B cell (primary cell): Measurements from ENCODE around the genes MAT2A, GGCX and VAMP8.

DNA sequence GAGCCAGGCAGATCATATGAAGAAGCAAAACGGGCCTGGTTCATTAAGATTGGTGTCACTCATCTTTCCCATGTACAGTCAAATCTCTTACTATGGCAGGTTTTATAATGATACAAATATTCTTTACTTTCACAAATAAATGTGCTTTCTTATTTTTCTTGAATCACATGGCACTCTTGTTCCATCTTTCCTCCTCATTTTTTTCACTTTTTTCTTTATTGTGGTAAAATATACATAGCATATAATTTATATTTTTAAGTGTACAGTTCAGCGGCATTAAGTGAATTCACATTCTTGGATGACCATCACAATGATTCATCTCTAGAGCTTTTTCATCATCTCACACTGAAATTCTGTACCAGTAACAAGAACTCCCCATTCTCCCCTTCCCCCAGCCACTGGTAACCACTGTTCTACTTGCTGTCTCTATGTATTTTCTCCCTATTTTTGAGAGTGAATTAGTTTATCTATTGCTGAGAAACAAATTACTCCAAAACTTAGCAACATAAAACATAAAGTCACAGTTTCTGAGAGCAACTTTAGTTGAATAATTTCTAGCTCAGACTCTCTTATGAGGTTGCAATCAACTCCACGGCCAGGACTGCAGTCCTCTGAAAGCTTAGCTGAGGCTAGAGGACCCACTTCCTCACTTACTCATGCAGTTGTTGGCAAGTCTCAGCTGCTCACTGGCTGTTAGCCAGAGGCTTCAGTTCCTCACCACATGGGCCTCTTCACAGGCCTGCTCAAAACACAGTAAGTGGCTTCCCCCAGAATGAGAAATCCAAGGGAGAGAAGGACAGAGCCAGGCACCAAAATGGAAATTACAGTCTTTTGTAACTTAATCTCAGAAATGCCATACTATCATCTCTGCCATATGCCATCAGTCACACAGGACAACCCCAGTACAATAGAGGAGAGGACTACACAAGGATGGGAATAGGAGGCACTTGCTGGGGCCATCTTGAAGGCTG, 7.2 kb upstream of the TMSB10 start:
- PRO-cap, result unidirectional peak, minus-strand start at position 603 of the sequence
- CAGE, long polyA plus RNA, result no peak

DNA sequence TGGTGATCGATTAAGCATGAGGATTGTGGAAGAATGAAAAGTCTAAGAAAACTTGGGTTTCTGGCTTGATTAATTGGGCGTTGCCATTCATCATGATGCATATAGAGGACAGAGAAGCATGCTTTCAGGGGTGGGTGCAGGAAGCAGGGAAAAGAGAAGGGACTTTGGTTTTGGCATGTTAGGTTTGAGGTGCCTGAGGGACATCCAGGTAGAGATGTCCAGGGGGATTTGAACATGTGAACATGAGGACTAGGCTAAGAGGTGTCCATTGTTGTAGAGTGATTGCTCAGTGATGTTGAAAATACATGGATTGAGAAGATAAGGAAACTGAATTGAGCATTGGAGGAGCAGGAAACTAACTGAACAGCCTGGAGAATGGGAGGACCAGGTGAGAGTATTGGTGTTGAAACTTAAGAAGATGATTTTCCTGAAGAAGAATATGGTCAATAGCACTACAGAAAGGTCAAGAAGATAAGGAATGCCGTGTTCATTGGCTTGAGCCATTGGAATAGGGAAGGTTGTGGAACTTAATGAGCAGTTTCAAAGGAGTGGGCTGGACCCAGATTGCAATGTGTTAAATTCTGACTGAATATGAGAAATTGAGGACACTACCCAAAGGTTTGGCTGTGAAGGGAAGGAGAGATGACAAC, 18.8 kb downstream of the KCMF1 start:
- PRO-cap, result no peak
- CAGE, long polyA plus RNA, result no peak

GRCh38 chr2:85034869-85035646, 64.1 kb downstream of the KCMF1 start:
- PRO-cap, result no peak
- CAGE, long polyA plus RNA, result no peak

DNA sequence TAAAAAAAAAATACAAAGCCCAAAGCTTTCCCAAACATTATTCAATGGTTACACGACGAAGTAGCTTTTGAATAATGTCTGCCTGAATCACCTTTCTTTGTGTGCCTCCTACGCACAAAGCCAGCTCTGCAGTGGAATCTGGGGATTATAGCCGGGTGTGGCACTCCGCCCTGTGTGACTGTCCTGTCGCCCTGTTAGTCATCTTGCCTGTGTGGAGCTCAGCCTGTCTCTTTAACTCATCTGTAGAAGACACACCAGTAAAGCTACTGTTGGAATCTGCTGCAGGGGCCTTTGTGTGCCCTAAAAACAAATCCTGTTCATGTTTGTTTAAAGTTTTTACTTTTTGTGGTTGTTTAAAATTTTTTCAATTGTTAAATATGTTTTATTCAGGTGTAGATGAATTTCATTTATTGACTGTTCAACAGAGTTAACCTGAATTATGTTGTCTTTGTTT, 79.3 kb upstream of the TCF7L1 start:
- PRO-cap, result no peak
- CAGE, long polyA plus RNA, result no peak

- PRO-cap, result no peak
- CAGE, long polyA plus RNA, result no peak
Measured at GRCh38 chr2:85139295-85140351, 6.4 kb downstream of the TCF7L1 start.

- PRO-cap, result no peak
- CAGE, long polyA plus RNA, result no peak
Measured at GRCh38 chr2:85140352-85140982, 7.3 kb downstream of the TCF7L1 start.

DNA sequence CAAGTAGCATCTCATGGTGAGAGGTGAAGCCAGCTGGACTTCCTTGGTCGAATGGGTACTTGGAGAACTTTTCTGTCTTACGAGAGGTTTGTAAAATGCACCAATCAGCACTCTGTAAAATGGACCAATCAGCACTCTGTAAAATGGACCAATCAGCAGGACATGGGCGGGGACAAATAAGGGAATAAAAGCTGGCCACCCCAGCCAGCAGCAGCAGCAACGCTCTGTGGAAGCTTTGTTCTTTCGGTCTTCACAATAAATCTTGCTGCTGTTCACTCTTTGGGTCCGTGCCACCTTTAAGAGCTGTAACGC, 21.9 kb downstream of the TCF7L1 start:
- PRO-cap, result no peak
- CAGE, long polyA plus RNA, result no peak

GRCh38 chr2:85255839-85256745, 71.7 kb downstream of the TGOLN2 start:
- PRO-cap, result no peak
- CAGE, long polyA plus RNA, result no peak

- PRO-cap, result no peak
- CAGE, long polyA plus RNA, result no peak
Measured at GRCh38 chr2:85320221-85320869, 7.4 kb downstream of the TGOLN2 start.

DNA sequence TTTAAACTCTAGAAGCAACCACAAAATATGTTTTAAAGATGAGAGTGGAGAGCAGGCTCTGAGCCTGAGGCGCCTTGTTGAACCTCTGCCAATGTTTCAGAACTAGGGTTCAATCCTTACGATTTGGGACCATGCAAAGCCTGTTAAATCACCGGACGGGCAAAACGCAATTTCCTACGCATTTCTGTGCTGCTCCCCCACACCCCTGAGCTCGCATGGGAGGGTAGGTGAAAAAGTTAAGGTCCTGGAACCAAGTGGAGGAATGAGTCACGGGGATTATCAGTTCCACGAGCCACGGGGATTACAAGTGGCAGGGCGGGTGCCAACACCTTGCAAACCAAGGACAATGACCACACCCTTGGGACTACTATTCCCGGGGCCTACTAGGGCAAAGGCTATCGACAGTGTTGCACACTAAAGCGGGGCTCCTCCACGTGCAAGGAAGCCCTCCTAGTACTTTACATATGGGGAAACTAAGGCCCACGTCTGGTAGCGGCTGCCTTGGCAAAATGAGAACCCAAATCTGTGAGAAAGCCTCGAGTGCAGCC, 492 bp downstream of the RETSAT start:
- PRO-cap, result no peak
- CAGE, long polyA plus RNA, result no peak

- PRO-cap, result no peak
- CAGE, long polyA plus RNA, result no peak
Measured at GRCh38 chr2:85369459-85370012, 15.0 kb downstream of the ELMOD3 start.

DNA sequence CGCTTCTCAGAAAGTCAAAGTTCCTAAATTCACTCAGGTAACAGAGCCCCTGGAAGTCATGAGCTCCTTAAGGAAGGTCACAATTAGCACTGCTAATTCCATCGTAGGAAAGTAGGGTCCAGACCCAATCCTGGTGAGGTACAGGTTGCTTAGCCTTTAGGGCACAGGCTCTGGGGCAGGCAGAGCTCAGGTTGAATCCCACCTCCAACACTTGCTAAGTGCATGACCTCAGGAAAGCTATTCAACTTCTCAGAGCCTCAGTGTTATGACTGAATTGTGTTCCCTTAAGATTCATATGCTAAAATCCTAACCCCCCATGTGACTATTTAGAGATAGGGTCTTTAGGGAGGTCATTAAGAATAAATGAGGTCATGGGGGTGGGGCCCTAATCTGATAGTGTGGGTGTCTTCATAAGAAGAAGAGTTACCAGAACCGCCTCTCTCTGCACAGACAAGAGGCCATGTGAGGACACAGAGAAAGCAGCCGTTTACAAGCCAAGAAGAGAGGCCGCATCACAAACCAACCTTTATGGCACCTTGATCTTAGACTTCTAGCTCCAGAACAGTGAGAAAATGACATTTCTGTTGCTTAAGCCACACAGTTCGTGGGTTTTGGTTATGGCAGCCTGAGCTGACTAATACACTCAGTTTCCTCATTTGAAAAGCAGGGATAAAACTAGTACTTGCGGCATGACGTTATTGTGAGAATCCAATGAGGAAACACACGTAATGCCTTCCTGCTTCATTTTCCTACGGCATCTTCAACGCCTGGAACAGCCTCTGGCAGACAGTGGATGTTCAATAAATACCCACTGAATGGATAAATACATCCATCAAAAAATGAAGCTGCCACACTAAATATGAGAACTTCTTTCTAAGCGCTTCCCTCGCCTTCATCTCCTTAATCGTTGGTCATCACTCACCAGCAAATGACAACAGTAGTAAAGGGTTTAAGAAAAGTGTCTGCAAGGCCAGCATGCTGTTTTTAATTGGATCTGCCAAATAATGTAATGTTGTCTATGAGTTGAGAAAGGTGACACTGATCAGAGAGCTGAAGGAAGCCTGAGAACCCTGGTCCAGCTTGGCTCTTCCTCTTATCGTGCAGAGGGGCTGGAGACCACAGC, 10.0 kb downstream of the SH2D6 start:
- PRO-cap, result no peak
- CAGE, long polyA plus RNA, result no peak

DNA sequence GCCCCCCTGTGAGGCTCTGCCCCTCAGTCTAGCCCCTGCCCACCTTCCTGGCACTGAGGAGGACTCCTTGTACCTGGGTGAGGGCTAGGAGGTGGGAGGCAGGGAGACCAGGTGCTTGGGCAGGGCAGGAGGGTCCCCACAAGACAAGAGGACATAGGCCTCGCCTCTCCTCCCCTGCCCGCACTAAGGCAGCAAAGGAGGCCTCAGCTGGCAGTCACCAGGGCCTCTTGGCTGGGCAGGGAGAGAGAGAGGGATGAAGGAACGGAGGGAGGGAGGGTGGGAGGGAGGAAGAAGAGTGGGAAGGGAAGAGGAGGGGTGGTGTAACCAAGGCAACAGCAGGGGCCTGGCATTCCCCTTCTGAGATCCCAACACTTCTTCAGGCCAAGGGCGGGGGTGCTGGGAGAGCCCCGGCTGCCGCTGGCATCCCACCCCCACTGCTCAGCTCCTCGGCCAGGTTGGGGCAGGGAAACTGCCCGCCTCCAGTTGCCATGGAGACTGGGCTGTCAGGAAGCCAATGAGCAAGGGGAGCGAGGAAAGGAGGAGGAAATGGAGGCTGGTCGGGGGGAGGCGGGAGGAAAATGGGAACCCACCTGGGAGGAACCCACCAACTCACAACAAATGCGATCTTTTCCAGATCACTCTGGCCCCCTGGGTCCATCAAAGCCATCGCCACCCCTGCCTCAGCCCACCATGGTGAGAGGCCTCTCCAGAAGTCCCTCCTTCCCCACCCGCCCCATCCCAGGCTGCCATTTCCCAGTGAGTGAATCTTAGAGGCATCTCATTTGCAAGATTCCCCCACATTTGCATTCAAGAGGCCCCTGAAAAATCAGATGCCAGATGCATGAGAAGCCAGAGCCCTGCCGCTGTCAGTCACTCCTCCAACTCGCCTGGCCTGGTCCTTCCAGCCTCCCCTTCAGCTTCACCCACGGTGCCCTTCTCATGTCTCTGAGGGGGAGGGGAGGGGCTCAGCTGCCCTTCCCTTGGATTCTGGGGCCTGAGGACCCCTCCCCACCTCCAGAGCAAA, 12.4 kb downstream of the SH2D6 start:
- PRO-cap, result no peak
- CAGE, long polyA plus RNA, result no peak

GRCh38 chr2:85482341-85482783, 56.6 kb upstream of the MAT2A start:
- PRO-cap, result no peak
- CAGE, long polyA plus RNA, result no peak

GRCh38 chr2:85537417-85538133, 1.4 kb upstream of the MAT2A start:
- PRO-cap, result no peak
- CAGE, long polyA plus RNA, result no peak

DNA sequence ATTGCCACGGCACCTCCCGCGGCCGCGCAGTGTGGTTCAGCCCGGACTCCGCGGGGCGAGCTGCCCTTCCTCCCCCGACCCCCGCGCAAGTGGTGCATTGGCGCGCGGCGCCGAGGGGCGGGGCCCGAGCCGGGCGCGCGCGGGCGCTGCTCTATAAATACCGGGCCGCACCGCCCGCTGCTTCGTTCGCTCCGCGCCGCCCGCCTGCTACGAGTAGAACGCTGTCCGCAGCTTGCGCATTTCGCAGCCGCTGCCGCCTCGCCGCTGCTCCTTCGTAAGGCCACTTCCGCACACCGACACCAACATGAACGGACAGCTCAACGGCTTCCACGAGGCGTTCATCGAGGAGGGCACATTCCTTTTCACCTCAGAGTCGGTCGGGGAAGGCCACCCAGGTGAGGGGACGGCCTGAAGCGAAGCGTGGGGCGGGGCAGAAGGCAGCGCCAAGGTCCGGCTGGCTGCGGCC, at the start of gene MAT2A:
MAT2A (plus strand) TSS at position 185 of the 466 bp plus-strand sequence.
- PRO-cap, result bidirectional peak, plus-strand start at position 185 of the sequence, minus-strand start at position 91 of the sequence
- CAGE, long polyA plus RNA, result no peak

- PRO-cap, result no peak
- CAGE, long polyA plus RNA, result no peak
Measured at GRCh38 chr2:85540870-85541561, 2.0 kb downstream of the MAT2A start.

GRCh38 chr2:85561370-85562193, at the start of gene GGCX:
Gene GGCX, minus strand, starts transcription at chr2:85561493.
- PRO-cap, result bidirectional peak, plus-strand start at chr2:85561679, minus-strand start at chr2:85561434; unidirectional peak, minus-strand start at chr2:85561819
- CAGE, long polyA plus RNA, result no peak

DNA sequence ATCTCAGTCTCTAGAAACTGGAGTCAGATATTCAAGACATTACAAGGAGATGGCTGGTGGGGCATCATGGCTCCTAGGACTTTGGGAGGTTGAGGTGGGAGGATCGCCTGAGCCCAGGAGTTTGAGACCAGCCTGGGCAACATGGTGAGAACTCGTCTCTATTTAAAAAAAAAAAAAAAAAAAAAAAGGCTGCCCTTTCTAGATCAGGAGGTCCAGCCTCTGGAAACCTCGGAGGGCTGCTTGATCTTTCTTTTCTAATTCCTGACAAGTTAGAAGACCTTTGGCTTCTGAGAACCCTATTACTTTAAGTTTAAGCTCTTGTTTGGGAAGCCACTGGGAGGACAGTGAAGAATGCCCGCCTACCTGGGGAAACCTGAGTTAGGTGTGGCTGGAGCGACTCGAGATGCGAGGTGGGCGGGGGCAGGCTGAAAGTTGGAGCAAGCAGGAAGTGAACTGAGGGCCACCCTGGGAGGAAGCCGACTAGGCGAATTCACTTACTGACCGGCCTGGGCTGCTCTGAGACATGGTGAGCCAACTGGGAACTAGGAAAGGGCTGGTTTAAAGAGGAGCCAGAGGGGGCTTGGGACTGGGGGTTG, at the start of gene VAMP8:
VAMP8 (plus strand) TSS at position 463 of the 596 bp plus-strand sequence.
- PRO-cap, result bidirectional peak, plus-strand start at position 460 of the sequence, minus-strand start at position 353 of the sequence
- CAGE, long polyA plus RNA, result start-site peak on the plus strand centred at position 464 of the sequence, 74 bp wide, 3,216 and 2,692 reads in 2 replicates

GRCh38 chr2:85664984-85665622, 2.9 kb downstream of the SFTPB start:
- PRO-cap, result no peak
- CAGE, long polyA plus RNA, result no peak